Heart right ventricle (tissue), 2 donors: ENCODE results near the genes NCK2, SLC5A7 and CCDC138.

- PRO-cap, 2 experiments: no peak in any of the 2 experiments
Observed at GRCh38 chr2:104855009-104855926, 1.4 kb downstream of the POU3F3 start.

GRCh38 chr2:104856264-104857302 lies 2.7 kb downstream of the POU3F3 start:
- PRO-cap, 2 experiments: no peak in any of the 2 experiments

- PRO-cap, 2 experiments: no peak in any of the 2 experiments
Observed at GRCh38 chr2:105092220-105092709, 54.4 kb downstream of the MRPS9 start.

DNA sequence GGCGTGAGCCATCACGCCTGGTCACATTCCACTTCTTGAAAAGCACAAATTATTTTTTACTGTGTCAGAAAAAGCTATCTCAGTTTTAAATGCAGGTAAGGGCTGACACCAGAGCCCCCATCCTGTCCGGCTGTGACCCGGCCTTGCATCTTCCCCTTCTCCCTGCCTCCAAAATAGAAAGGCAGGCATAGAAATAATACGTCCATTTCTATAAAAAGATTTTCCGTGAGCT lies 11.9 kb downstream of the FHL2 start:
- PRO-cap, 2 experiments: no peak in any of the 2 experiments

GRCh38 chr2:105399496-105400006 lies 700 bp upstream of the FHL2 start:
- PRO-cap, 2 experiments: no peak in any of the 2 experiments

GRCh38 chr2:105744601-105745199 lies at the start of gene NCK2:
TSS of gene NCK2 (plus strand) at chr2:105744912.
- PRO-cap, 2 experiments: peak in 2 of 2 experiments; most common plus-strand start chr2:105744906 (in 1); most common minus-strand start chr2:105744685 (in 1)

DNA sequence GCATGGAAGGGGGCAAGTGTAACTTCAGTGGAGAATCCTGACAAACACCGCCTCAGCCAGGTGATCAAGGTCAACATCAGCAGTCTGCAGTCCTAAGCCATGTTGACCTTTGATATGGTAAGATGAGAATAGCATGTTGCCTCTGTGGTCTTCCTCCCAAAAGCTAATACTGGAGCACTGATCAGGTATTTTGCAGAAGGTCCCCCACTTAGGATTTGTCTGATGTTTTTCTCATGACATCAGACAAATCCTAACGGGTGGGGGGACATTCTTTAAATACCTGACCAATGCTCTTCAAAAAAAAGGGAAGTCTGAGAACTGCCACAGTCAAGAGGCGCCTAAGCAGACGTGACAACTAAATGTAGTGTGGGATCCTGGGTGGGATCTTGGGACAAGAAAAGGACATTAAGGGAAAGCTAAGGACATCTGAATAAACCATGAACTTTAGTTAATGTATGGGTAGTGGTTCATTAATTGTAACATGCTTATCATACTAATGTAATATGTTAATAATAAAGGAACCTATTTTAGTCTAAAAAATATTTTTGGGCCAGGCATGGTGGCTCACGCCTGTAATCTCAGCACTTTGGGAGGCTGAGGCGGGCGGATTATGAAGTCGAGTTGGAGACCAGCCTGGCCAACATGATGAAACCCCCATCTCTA lies 99.3 kb downstream of the NCK2 start:
- PRO-cap, 2 experiments: no peak in any of the 2 experiments

DNA sequence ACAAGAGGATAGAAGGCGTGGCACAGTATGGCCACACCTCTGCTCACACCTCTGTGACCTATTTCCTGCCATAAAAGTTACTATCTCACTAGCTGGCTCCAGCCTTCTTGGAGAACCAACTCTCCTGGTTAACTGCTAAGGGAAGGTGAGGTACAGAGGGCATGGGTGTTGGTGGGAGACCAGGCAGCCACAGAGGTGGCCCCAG lies 37.2 kb upstream of the ECRG4 start:
- PRO-cap, 2 experiments: no peak in any of the 2 experiments

- PRO-cap, 2 experiments: no peak in any of the 2 experiments
Observed at GRCh38 chr2:106158623-106159409, 35.3 kb downstream of the UXS1 start.

- PRO-cap, 2 experiments: no peak in any of the 2 experiments
Observed at GRCh38 chr2:106383050-106383459, 85.2 kb downstream of the RGPD3 start.

DNA sequence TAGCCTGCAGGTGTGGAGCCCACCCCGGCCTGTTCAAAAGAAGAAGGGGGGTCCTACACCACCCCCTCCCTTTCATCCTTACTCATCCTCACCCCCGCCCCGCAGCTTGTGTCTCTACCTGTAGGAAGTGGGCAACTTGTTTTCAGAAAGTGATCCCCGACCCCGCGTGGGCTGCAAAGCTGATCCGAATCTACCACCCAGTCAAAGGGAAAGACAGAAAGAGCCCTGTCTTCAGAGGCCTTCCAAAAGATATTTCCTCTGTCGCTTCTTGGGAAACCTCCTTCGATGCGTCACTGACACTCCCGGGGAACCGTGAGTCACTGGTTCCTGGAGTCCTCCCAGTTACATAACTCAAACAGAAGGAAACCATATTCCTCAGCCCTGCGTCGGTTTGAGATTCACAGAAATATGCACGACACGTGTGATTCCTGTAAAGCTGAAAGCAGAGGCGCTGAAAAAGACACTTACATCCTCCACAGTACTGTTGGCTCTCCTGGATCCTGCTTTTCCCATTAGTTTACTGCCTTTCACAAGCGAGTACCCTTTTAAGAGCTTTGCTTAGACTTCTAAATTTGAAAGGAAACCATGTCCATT lies 24.4 kb downstream of the CD8B2 start:
- PRO-cap, 2 experiments: no peak in any of the 2 experiments

- PRO-cap, 2 experiments: no peak in any of the 2 experiments
Observed at GRCh38 chr2:106542653-106543472, 55.7 kb downstream of the CD8B2 start.

GRCh38 chr2:107444891-107445345 lies 381.8 kb upstream of the RGPD4 start:
- PRO-cap, 2 experiments: no peak in any of the 2 experiments

DNA sequence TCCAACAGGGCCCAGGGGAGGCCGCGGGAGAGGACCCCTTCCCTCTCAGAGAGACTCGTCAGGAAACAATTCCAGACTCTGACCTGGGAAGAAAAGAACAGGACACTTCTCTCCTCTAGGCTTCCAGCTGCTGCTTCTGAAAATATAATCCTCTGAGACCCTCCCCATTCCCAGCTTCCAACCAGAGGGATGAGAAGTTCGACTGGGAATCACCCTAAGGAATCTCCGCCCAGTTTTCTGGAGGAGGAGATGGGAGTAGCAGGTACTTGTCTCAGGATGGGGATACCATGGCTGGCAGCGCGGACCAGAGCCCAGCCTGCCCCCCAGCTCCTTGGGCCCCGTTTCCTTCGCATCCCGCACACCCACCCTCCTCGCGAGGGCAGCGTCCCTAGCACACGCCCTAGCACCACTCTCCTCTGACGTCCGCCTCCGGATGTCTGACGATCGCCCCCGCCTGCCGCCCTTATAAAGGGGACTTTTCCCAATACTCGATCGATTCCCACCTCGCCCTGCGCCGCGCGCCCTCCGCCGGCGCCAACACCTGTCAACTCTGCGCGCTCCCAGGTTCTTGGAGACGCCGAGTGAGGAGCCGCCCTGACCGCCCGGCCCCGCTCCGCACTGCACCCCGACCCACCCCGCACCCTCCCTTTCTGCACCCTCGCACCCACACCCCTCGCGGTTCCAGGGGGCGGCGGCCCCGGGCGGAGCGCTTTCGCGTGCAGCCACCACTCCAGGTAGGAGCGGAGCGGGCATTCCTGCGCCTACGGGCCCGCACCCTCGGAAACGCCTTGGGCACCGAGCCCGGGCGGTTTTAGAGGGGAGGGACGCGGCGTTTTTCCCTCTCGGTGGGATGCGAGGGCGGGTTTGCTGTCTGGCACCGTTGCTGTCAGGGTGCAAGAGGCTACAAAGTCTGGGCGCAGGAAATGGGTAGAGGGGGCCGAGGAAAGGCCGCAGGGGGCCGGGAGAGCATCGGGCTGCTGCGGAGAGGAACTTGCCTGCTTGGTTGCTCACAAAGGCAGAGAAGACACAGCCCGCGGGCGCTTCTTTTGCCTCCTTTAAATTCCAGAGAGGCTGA lies at the start of gene SLC5A7:
Gene SLC5A7, plus strand, starts transcription at position 495 of the 1,075 bp plus-strand sequence.
- PRO-cap, 2 experiments: no peak in any of the 2 experiments

DNA sequence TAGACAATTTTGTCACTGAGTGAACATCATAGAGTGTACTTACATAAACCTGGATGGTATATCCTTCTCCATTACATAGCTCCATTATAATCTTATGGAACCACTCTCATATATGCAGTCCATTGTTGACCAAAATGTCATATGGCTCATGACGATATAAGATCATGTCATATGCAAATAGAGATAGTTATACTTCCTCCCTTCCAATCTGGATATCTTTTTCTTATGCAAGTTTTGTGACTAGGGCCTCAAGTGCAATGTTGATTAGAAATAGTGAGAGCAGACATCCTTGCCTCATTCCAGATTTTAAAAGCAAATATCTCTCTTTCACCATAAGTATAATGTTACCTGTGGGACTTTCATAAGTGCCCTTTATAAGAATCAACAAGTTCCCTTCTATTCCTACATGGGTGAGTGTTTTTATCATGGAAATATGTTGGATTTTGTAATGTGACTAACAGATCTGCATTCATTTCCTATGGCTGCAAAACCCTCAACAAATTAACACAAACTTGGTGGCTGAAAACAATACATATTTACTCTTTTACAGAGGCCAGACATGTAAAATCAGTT lies 21.7 kb upstream of the SULT1C4 start:
- PRO-cap, 2 experiments: no peak in any of the 2 experiments

- PRO-cap, 2 experiments: no peak in any of the 2 experiments
Observed at GRCh38 chr2:108573731-108574162, 39.5 kb downstream of the LIMS1 start.

DNA sequence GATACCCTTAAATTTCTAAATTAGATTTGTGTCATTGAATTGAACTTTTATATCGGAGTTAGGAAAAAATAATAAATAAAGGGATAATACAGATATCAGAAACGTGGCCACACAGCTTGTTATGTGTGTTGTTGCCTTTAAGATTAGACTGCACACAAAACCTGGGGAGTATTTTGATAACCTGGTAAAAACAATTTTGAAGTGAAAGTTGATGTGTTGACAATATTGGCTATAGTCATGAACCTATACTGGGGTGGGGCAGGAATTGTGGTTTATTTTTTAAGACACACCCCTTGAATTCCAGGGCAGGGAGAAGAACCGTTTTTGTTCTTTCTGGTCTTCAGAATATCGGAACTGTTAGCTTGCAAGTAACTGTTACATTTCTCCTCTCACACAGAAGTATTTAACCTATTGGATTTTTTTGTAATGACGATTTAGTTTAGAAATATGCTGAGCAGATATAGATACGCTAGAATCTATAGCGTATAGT lies 80.4 kb downstream of the LIMS1 start:
- PRO-cap, 2 experiments: no peak in any of the 2 experiments

DNA sequence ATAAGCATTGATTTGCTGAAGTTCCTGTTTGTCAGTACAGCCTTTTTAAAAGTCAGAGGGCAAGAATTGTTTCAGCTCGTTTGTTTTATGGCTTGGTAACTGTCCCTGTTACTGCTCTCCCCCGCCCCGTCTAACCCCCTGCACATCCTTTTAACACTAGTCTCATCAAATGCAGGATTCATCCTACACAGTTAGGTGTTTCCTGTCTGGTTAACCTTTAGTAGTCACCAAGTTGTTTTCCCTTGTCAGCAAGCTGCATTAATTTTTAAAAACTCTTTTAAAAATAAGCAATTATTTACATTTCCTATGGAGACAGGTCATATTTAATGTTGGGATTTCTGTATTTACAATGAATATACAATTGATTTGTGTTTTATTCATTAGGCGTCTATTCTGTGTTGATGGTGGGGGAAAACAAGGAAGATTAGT lies 84.7 kb downstream of the LIMS1 start:
- PRO-cap, 2 experiments: no peak in any of the 2 experiments

- PRO-cap, 2 experiments: no peak in any of the 2 experiments
Observed at GRCh38 chr2:108782072-108782410, 4.5 kb upstream of the CCDC138 start.

DNA sequence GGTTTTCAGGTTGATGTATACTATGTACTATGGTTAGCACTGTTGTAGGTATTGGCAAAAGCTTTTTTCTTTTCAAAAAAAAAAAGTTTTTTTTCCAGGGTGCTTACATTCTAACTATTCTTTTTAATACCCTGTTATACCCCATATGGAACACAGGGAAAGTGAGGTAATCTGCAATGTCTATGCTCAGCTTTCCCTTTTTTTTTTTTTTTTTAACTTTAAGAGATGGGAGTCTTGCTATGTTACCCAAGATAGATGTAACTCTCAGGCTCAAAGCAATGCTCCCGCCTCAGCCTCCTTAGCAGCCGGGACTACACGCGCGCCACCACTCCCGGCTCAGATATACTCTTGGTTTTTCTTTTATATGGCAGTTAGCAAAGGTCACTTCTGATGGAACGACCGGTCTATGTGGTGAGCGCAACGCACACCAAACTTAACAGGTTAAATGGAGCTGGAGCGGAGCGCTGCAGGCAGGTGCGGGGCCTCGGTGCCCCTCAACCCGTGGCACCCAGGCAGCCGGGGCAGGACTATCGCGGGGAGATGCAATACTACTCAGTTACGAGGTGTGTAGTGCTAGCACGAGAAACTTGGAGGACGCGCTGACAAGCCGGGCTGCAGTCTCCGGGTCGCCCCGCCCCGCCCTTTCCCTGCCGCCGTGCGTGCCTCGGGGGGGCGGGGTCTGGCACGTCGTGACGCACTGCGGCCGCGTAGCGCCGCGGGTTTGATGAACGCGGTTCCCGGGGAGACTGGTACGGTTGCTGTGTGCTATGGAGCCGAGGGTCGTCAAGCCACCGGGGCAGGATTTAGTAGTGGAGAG lies at the start of gene CCDC138:
Gene CCDC138, plus strand, starts transcription at position 716 of the 817 bp plus-strand sequence.
- PRO-cap, 2 experiments: peak in 2 of 2 experiments; most common plus-strand start position 697 of the sequence (in 1); most common minus-strand start position 589 of the sequence (in 1)